ENCODE results near the genes CTSV and NANS.

DNA sequence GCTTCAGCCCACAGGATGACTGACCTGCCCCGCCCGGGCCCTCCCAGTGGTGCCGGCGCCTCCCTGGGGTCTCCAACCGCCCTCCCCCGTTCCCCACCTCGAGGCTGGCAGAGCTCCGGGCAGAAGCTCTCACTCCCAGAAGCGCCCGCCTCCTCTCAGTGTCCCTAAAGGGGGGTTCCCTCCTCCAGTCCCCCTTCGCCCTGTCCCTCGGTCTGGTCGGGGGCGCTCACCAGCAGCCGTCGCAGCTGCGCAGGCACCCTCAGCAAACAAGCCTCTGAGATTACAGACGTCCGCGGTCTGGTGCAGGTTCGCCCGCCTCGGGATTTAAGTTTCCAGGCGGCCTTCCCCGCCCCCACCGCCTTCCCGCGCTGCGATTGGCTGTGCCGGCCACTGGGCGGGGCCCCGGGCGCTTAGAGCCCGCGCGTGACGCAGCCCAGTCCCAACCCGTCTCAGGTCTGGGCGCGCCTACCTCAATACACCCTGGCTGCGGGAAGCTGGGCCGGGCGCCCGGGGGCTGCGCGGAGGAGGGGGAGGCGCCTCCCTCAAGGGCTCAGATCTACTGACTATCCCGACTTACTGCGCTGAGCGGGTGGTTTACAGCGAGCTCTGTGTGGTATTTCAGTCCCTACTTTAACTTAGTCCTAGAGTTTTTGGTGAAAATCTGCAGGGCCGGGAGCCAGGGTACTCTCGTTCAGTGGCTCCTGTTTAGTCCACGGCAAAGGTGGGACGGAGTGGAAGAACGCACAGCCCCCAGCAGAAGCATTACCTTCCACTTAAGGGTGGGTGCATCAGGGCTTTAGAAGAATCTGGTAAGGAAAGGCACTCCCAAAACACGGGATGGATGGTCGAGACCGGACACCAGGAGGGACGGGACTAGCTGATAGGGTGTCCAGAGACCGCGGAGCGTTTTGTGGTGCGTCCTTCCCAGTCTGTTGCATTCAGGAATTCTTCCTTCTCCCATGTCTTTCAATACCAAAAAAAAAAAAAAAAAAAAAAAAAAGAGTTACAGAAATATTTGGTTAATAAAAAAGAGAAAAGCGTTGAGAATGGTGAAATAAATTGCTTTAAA is at the start of gene CTSV:
Gene CTSV (minus strand): TSS at position 302 of the 1,069 bp plus-strand sequence.
- PRO-cap, 2 experiments, result peak in 2 of 2 experiments; most common plus-strand start position 442 of the sequence (in 2); most common minus-strand start position 299 of the sequence (in 2)
- RAMPAGE, long total RNA, 5 experiments, result start-site peak on the minus strand in 4 of 5 experiments, centred at positions 285 to 327 of the sequence, 9 to 56 reads per replicate

DNA sequence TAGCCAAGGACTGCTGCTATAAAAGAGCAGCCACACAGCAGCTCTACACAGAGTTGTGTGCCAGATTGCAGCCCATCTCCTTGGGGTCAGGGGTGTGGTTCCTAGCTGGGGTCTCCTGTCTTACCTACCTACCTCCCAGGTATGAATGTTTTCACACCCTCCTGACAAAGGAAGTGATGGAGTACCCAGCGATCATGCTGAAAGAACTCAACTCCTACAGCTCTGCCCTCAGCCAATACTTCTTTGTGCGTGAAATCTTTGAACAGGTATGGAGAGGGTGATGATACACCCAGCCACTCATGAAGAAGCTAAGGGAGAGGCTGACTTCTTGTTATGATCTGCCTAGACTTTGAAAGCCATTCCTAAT is 20.4 kb downstream of the CCDC180 start:
- PRO-cap, 2 experiments, result no peak in any of the 2 experiments
- RAMPAGE, long total RNA, 5 experiments, result no peak in any of the 5 experiments

DNA sequence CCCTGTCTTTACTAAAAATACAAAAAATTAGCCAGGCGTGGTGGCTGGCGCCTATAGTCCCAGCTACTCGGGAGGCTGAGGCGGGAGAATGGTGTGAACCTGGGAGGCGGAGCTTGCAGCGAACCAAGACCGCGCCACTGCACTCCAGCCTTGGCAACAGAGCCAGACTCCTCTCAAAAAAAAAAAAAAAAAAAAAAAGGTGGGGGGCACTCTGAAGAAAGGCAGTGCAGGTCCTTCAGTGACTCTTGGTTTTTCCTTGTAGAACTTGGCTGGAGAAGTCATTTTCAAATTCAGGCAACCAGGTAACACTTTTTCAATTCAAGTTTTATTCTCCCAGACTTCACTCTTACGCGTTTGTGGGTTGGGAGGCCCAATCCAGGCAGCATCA is 22.4 kb downstream of the CCDC180 start:
- PRO-cap, 2 experiments, result no peak in any of the 2 experiments
- RAMPAGE, long total RNA, 5 experiments, result no peak in any of the 5 experiments

- PRO-cap, 2 experiments, result no peak in any of the 2 experiments
- RAMPAGE, long total RNA, 5 experiments, result no peak in any of the 5 experiments
Measured at GRCh38 chr9:97565663-97566326, 64.3 kb downstream of the TMOD1 start.

- PRO-cap, 2 experiments, result no peak in any of the 2 experiments
- RAMPAGE, long total RNA, 5 experiments, result no peak in any of the 5 experiments
Measured at GRCh38 chr9:97591137-97591521, 42.0 kb downstream of the TSTD2 start.

- PRO-cap, 2 experiments, result no peak in any of the 2 experiments
- RAMPAGE, long total RNA, 5 experiments, result no peak in any of the 5 experiments
Measured at GRCh38 chr9:97600537-97601084, 32.6 kb downstream of the TSTD2 start.

GRCh38 chr9:97605655-97606869 is 27.1 kb downstream of the TSTD2 start:
- PRO-cap, 2 experiments, result no peak in any of the 2 experiments
- RAMPAGE, long total RNA, 5 experiments, result no peak in any of the 5 experiments

DNA sequence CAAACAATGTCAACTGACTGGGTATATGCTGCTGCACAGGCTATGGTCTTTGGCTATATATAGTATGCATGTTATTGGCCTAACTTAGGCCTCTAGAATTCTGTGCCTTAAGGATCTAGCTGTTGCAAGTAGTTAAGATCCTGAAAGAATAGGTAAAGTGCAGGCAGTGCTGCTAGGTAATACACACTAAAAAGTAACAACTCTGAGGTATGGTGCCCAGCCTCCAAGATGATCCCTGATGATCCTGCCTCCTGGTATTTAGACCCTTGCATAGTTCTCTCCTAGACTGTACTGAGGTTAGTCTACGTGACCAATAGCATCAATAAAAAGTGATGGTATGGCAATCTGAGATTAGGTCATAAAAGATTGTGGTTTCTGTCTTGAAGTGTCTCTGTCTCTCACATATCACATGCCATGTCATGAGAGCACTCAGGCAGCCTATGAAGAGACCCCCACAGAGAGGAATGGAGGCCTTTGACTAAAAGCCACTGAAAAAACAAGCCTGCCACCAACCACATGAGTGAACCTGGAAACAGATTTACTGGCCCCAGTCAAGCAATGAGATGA is 9.2 kb downstream of the TSTD2 start:
- PRO-cap, 2 experiments, result no peak in any of the 2 experiments
- RAMPAGE, long total RNA, 5 experiments, result no peak in any of the 5 experiments

GRCh38 chr9:97920748-97921368 is 1.4 kb downstream of the TRMO start:
- PRO-cap, 2 experiments, result no peak in any of the 2 experiments
- RAMPAGE, long total RNA, 5 experiments, result no peak in any of the 5 experiments

GRCh38 chr9:97980917-97981822 is 2.0 kb upstream of the ANP32B start:
- PRO-cap, 2 experiments, result no peak in any of the 2 experiments
- RAMPAGE, long total RNA, 5 experiments, result no peak in any of the 5 experiments

- PRO-cap, 2 experiments, result peak in 2 of 2 experiments; most common plus-strand start chr9:97984549 (in 2); most common minus-strand start chr9:97984721 (in 2)
- RAMPAGE, long total RNA, 5 experiments, result no peak in any of the 5 experiments
Measured at GRCh38 chr9:97984090-97985170, 1.3 kb downstream of the ANP32B start.

DNA sequence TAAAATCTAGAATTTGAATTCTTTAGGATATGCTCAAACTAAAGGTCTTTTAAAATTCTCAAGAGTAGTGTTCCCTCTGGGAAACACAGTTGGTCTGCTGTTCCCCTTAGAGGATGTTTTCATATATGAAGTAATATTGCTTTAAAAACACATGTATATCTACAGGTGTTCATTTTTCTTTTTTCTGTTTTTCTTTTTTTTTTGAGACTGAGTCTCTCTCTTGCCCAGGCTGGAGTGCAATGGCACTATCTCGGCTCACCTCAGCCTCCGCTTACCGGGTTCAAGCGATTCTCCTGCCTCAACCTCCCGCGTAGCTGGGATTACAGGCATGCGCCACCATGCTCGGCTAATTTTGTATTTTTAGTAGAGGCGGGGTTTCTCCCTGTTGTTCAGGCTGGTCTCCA is 2.5 kb downstream of the ANP32B start:
- PRO-cap, 2 experiments, result no peak in any of the 2 experiments
- RAMPAGE, long total RNA, 5 experiments, result no peak in any of the 5 experiments

- PRO-cap, 2 experiments, result no peak in any of the 2 experiments
- RAMPAGE, long total RNA, 5 experiments, result no peak in any of the 5 experiments
Measured at GRCh38 chr9:98017169-98017897, 34.2 kb downstream of the ANP32B start.

DNA sequence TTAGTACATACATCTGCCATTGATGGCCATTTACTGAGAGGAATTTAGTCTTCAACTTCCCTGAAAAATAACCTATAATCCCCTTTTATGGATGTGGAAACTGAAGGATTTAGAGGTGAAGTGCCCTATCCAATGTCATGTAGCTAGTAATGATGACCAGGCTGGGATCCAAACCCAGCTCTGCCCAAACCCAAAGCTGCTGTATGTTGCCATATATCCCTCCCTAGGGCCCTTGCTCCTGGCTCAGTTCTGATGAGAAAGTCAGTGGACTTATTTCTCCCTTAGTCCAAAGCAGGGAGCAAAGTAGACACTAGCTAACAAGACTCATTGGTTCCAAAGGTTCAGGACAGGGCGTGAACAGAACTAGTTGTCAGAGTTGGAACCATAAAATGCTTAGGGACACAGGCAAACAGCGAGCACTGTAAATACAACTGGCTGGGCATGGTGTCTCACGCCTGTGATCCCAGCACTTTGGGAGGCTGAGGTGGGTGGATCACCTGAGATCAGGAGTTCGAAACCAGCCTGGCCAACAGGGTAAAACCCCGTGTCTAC is 36.6 kb downstream of the ANP32B start:
- PRO-cap, 2 experiments, result no peak in any of the 2 experiments
- RAMPAGE, long total RNA, 5 experiments, result no peak in any of the 5 experiments

DNA sequence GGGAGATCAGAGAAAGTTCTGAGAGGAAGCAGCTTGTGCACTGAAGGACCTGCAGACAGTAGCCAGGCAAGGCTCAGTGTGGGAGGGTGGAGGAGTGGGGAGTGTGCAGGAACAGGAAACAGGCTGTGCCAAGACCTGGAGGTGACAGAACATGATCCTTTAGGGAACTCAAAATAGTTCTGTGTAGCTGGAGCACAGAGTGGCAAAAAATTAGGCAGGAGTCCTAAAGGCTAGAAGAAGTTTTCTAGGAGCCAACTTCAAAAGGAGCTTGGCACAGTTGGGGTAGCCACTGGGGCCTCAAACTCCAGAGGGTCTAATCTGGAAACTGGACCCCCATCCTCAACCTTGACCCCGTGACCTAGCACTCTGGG is 19.1 kb upstream of the NANS start:
- PRO-cap, 2 experiments, result peak in 1 of 2 experiments; most common plus-strand start position 176 of the sequence (in 1); most common minus-strand start position 60 of the sequence (in 1)
- RAMPAGE, long total RNA, 5 experiments, result no peak in any of the 5 experiments

DNA sequence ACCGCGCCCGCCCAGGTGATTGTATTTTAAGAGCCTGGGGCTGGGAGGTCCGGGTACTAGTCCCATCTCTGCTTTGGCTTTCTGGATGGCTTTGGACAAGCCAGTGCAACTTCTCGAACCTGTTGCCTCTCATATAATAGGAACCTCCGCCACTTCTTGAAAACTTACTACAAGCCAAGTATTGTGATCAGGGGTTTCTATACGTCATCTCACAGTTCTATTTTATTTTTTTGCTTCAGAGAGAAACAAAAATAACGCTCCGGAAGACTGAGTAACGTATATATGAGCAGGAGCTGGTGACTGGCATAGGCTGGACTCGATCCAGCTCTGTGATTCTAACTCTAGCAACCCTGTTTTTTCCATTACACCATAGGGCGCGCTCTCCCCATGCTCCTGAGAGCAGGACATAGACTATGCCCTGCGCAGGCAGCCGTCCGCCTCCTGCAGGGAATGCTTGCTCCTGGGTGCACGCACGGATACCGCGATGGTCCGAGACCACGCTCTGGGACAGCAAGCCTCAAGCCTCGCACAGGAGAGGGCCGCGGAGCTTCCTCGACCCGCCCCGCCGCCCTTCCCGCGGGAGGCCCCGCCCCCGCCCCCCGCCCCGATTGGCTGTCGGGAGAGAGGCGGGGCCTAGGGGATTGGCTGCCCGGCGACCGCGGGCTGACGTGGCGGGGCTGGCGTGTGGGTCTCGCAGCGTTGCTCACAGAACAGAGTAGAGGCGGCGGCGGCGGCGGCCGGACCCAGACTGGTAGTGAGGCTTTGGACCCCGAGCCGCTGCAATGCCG is at the start of gene NANS:
Gene NANS (plus strand): TSS at position 706 of the 788 bp plus-strand sequence.
- PRO-cap, 2 experiments, result peak in 2 of 2 experiments; most common plus-strand start position 713 of the sequence (in 2); most common minus-strand start position 452 of the sequence (in 2)
- RAMPAGE, long total RNA, 5 experiments, result start-site peak on the plus strand in 5 of 5 experiments, centred at positions 681 to 728 of the sequence, 517 to 953 reads per replicate

GRCh38 chr9:98092100-98092444 is 26.9 kb downstream of the TRIM14 start:
- PRO-cap, 2 experiments, result no peak in any of the 2 experiments
- RAMPAGE, long total RNA, 5 experiments, result no peak in any of the 5 experiments

- PRO-cap, 2 experiments, result no peak in any of the 2 experiments
- RAMPAGE, long total RNA, 5 experiments, result no peak in any of the 5 experiments
Measured at GRCh38 chr9:98092445-98093003, 26.5 kb downstream of the TRIM14 start.

- PRO-cap, 2 experiments, result no peak in any of the 2 experiments
- RAMPAGE, long total RNA, 5 experiments, result no peak in any of the 5 experiments
Measured at GRCh38 chr9:98168876-98169586, 23.4 kb downstream of the CORO2A start.

GRCh38 chr9:98177003-98177422 is 15.4 kb downstream of the CORO2A start:
- PRO-cap, 2 experiments, result no peak in any of the 2 experiments
- RAMPAGE, long total RNA, 5 experiments, result no peak in any of the 5 experiments

Measured in thyroid gland (tissue), 7 donors.